Temporal lobe (tissue), 2 donors: ENCODE measurements around a stretch of chr18.

DNA sequence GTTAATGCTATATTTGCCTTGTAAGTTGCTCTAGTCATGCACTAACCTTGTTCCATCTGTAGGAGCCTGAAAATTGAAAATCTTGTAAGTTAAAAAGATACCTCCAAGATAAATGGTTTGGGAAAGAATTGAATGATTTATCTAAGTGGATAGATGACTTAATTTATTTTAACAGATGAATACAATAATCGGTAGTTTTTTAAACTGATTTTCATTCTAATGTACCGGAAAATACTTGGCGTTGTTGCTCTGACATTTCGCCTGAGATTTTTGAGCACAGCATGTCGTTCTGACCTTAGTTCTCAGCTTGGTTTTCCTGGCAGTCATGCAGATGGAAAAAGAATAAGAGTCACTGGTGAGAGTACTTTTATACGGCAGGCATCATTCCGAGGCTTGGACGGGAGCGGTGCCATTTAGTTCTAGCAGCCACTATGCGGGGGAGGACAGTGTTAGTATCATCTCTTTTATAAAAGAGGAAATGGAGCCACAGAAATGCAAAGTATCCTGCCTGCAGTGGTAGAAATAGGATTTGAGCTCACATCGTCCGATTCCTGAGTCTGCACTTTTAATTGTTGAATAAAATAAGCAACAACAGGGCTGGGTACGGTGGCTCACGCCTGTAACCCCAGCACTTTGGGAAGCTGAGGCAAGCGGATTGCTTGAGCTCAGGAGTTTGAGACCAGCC is 134.1 kb downstream of the ZNF532 start:
- RAMPAGE, long total RNA: no peak

DNA sequence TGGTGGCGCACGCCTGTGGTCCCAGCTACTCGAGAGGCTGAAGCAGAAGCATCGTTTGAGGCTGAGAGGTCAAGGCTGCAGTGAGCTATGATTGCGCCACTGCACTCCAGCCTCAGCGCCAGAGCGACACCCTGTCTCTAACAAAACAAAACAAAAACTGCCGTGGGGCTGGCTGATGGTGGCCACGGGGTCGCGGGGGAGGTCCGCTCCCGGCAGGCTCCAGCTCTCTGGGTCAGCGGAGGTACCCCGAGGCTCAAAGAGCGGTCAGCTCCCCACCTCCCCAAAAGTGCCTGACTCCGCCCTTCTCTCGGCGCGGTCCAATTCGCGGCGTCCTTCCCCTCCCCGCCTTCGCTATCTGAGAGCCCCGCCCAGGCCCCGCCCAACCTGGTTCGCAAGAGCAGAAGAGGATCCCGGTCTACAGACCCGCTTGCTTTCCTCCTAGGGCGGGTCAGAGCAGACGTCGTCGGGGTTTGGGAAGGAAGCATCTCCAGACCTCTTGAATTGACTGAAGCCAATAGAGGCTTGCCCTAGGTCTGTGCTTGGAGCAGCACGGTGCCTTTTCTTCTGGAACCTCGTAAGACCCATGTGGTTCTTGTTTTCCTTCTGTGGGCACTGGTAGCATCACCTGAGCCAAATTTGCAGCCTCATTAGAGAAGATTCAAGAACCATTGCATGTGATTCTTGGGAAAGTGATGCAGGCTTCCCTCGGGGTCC is 7.8 kb downstream of the RAX start:
- RAMPAGE, long total RNA: no peak

GRCh38 chr18:59359321-59359782 is 287 bp upstream of the LMAN1 start:
- RAMPAGE, long total RNA: no peak

DNA sequence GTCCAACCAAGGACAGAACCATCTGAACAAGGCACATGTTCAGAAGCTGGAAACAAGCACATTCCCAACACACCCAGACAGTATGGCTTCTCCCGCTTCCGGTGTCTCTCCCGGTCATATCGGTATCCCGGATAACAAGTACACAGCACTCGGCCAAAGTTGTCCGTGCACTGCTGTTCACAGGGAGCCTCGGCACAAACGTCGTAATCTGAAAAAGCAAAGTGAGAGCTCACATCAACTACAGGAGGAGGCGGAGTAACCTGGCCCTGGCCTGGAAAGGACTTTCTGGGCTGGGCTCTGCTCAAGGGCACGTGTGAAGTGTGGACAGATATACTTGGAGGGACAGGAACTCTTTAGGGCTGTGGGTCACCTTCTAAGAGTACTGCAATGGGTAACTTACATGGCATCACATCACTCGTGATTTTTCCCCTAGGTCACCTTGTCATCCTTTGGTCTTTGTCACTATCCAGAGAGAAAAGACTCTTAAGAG is 110.4 kb upstream of the LMAN1 start:
- RAMPAGE, long total RNA: no peak

DNA sequence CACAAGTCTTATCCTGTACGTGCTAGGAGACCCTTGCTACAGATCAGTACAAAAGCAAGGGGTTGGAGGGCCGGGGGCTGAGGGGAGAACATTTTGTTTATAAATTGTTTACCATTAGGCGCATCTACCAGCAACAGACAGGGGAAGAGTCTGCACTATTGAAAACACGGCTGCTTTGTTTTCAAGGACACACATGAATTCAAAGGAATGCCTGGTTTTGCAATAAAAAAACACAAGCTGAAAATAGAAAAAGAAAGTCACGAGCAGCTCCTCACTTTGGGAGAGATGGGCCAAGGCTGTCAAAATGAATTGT is 73.6 kb downstream of the CCBE1 start:
- RAMPAGE, long total RNA: no peak

DNA sequence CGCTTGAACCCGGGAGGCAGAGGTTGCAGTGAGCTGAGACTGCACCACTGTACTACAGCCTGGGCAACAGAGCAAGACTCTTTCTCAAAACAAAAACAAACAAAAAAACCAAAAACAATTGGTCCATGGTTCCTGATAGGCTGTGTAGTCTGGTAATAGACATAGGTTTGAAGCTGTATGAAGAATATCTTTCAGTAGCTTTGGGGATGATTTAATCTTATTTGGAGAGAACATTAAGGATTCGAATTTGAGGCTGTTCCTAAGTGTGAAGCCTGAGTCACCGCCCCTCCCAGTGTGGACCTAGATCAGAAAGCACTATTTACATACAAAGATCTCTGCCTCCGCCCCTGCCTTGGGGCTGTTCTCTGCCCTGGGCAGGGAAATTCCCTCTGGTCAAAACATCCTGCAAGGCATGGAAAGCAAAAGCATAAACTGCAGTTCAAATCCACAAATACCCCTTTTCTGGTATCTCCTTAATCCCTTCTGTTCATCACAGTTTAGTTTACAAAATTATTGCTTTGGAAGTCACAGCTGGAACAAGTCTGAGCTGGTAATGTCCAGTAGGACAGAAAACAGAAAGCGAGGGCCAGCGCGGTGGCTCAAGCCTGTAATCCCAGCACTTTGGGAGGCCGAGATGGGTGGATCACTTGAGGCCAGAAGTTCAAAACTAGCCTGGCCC is 52.7 kb upstream of the PMAIP1 start:
- RAMPAGE, long total RNA: no peak

GRCh38 chr18:59881652-59882846 is 17.7 kb upstream of the PMAIP1 start:
- RAMPAGE, long total RNA: no peak

DNA sequence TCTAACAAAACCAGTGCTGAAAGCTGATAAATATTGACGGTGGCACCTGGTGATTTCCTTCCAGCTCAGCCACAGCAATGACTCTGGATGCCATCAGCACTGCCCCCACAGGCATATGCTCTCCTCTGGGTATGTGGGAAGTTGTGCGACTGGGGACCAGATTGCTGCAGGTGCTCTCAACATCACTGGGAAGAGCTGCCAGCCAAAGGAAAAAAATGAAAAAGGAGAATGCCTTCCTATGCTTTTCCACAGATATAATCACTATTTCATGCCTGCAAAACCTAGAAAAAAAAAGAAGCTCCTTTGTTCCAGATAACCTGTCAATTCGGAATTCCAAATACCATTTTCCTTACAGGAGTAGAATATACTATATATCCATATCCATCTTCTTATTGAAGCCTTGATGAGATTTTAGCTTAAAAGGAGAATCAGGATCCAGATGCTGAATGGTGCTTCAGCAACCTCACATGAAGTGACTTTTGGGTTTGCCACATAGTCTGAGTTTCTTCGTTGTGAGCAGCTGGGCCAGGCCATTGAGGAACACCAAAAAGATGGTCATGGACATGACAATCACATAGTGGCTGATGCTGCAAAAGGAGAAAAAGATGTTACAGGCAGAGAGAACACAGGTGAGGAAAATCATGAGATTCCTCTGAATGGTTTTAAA is 141.3 kb downstream of the PIGN start:
- RAMPAGE, long total RNA: no peak

- RAMPAGE, long total RNA: no peak
These were observed 14.1 kb downstream of the TNFRSF11A start for GRCh38 chr18:62339215-62339649.

DNA sequence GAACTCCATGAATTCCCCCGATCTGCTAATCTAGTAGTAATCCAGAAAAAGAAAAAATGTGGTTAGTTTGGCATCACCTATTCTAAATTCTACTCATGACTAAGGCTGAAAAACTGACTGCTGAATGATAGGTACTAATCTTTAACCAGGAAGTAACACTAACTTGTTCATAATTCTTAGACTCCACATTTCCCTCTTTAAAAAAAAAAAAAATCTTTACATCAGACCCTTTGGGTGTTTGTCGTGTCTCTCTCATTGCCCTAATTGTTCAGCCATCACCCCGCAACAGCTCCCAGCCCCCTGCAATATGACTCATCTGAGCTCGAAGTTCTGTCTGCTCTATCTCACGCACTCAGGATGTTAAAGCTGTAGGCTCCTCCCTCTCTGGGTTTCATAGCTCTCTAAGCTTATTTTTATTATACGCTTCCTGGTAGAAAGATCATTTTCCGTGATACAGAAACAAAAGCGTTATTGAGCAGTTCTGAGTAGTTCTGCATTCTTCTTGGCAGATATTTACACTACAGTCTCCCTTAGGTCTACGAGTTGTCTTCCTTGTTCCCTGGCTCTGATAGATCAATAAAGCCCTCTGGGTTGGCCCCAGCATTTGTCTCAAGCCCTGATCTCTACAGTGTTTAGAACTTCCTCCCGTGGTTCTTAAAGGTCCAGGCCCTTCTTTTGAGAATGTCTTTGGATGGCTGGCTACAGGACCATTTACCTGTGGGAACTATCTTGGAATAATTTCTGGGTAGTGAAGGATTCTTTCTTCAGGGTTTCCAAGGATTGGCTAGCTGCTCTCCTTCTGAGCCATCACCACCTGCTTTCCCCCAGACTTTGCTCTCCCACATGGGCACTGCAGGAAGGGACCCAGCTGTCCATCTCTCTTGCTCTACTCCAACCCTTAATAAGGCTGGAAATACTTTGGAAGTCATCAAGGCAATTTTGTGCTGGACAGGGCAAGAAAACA is 95.7 kb downstream of the TNFRSF11A start:
- RAMPAGE, long total RNA: no peak

- RAMPAGE, long total RNA: no peak
These were observed 535 bp upstream of the ZCCHC2 start for GRCh38 chr18:62522082-62522898.

- RAMPAGE, long total RNA: no peak
These were observed 82.6 kb upstream of the PHLPP1 start for GRCh38 chr18:62632739-62633190.

- RAMPAGE, long total RNA: no peak
These were observed 43.4 kb downstream of the PHLPP1 start for GRCh38 chr18:62758668-62759294.

GRCh38 chr18:62781195-62781693 is 65.9 kb downstream of the PHLPP1 start:
- RAMPAGE, long total RNA: no peak

DNA sequence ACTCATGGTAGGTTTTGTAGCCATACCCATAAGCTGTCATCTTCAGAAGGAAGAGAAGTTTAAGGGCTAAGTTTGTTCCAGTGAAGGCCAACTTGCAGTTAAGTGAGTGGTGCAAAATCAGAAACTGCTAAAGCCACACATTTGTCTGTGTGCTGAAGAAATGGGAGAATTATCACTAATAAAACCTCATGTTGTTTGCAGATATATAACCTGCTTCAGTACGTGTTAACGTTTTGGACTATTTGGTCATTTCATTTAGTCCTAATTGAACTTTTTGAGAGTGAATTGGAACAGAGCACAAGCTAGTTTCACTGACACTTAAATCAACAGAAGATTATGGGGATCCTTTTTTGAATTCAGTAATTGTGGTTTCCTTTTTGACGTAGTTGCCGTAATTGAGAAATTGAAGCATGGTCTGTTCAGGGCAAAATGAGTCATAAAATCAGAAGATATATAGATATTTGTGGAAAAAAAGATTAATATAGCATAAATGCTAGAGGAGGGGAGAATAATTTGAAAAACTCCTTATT is 69.2 kb downstream of the PHLPP1 start:
- RAMPAGE, long total RNA: no peak

DNA sequence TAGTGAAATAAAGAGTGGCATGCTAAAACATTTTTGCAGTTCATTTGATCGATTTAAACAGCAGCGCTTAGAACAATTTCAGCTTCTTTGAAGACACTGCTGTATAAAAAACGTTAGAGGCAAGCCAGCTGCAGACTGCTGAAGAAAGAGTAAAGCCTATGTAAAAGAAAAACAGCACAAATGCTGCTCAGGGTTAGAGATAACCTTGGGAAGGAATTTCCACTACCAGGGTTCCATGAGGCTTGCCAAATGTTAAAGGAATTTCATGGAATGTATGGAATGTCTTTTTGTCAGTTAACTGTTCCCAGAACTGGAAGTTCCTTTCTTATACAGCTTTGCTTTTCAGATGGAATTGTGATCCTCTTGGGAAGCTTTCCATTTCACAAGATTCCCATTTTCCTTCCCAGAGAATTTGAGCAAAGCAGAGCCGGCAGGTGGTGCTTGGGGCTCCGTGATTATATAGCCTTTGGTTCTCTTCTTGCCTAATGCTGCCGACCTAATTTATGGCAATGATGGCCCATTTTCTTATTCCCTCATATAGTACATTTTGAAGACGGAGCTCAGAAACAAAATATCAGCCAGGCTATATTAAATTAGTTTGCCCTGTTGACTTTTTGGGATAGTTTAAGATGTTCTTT is 162.1 kb downstream of the PHLPP1 start:
- RAMPAGE, long total RNA: no peak

- RAMPAGE, long total RNA: no peak
These were observed 161.8 kb downstream of the BCL2 start for GRCh38 chr18:63157406-63158541.

DNA sequence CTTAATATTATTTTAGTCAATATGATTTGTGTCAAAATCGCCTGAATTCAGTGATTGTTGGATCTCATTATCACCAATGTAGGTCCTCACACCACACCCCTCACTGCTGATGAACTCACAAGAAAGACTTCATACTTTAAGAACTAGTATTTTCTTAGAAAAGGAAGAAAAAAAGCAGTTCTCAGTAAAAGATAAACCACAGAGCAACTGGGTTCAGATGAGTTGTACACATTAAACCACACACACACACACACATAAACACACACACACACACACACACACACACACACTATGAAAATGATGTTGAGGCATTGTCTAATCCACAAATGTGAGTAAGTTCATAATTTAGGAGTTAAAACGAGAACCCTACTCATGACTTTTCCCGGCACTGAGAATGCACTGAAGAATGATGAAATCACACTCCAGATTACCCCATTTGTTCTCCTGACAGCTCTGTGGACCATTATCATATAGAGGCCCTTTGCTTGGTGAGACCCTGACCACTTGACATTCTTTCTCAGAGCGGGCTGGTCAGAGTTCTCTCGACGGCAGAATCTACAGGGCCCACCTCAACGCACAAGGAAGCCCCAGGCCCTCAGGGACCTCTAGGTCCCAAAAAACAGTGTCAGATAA is 106.2 kb downstream of the BCL2 start:
- RAMPAGE, long total RNA: no peak

DNA sequence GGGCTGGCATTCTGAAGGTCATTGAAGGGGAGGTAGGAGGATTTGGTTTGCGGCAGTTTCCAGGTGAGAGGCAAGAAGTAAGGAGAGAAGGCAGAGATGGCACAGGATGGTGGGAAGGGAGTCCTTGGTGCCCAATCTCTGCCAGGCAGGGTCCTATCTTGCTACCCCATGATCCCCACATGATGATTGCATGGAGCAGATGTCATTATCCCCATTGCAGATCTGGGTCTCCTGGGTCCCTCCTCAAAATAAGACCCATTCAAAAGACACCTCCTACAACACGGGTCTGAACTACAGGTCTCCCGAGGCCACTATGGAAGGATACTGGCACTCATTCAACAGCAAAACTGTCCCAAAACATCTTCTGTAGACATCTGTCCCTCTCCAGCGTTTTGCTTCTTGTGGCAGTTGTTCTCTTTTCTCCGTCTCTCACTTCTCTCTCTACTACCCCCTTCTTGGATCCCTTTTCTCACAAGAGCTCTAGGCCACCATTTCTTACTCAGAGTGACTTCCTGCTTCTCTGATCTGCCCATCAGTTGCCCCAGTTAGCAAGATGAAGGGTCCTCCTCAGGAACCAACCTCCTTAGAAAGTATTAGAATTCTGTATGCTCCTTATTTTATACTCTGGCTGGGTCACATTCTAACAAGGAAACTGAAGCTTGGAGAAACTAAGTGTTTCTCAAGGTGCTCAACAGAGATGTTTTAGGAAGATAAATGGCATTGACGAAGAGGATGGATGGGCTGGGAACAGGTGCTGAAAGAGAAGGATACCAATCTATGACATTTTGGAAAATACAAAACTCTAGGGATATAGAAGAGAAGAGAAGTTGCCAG is 32.7 kb downstream of the BCL2 start:
- RAMPAGE, long total RNA: no peak

- RAMPAGE, long total RNA: no peak
These were observed 23.7 kb downstream of the BCL2 start for GRCh38 chr18:63295783-63296347.